ENCODE data around the genes LCE2B, SMCP, SPRR5, SPRR2E, SPRR2G, S100A6, S100A4 and NPR1.

CAGE:
- cytosol, long polyA minus RNA = no peak
- cytosol, long polyA plus RNA = no peak
- long polyA plus RNA = no peak
- nucleus, long polyA minus RNA = no peak
- nucleus, long polyA plus RNA = no peak
Observed at GRCh38 chr1:152685915-152686366, at the start of gene LCE2B. TSS of gene LCE2B (plus strand) at chr1:152686123.

DNA sequence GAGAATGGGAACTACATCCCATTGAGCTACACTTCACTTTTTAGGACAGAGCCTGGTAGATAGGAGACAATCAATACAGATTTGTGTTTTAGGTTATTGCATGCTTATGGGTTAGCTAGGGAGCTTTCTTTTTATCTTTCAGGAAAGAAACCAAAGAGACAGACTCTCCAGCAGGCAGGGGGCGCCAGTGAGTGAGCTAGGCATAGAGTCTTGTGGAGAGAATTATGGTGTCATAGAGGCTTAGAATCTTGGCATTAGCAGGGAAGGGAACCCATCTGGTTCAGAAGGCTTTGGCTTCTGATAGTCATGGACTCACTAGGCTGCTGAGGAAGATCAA lies at the start of gene SMCP:
SMCP (plus strand) TSS at position 283 of the 337 bp plus-strand sequence.
CAGE:
- cytosol, long polyA minus RNA = no peak
- cytosol, long polyA plus RNA = no peak
- long polyA plus RNA = no peak
- nucleus, long polyA minus RNA = no peak
- nucleus, long polyA plus RNA = no peak

CAGE:
- cytosol, long polyA minus RNA = no peak
- cytosol, long polyA plus RNA = no peak
- long polyA plus RNA = no peak
- nucleus, long polyA minus RNA = no peak
- nucleus, long polyA plus RNA = no peak
Observed at GRCh38 chr1:152947045-152947237, at the start of gene SPRR5. TSS of gene SPRR5 (plus strand) at chr1:152947206.

DNA sequence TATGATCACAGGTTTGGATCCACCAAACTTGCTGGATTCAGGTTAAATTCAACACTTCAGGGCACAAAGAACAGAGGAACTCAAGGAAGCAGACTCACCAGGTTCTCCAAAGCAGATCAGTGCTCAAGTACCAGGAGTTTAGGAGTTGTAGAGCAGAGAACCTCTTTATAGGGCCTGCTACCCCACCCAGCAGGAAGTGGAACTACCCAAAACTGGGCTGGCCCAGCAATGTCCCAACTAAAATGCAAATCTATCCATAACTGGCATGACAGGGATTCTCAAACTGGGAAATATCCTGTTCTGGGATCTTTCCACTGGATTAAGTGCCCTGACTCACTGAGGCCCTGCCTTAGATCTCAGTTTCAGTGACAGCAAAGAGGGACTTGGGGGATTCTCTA lies at the start of gene SPRR2E:
SPRR2E (minus strand) TSS at position 141 of the 398 bp plus-strand sequence.
CAGE:
- cytosol, long polyA minus RNA = no peak
- cytosol, long polyA plus RNA = no peak
- long polyA plus RNA = no peak
- nucleus, long polyA minus RNA = no peak
- nucleus, long polyA plus RNA = no peak

CAGE:
- cytosol, long polyA minus RNA = no peak
- cytosol, long polyA plus RNA = no peak
- long polyA plus RNA = no peak
- nucleus, long polyA minus RNA = no peak
- nucleus, long polyA plus RNA = no peak
Observed at GRCh38 chr1:153150659-153151095, at the start of gene SPRR2G. TSS of gene SPRR2G (minus strand) at chr1:153150890.

DNA sequence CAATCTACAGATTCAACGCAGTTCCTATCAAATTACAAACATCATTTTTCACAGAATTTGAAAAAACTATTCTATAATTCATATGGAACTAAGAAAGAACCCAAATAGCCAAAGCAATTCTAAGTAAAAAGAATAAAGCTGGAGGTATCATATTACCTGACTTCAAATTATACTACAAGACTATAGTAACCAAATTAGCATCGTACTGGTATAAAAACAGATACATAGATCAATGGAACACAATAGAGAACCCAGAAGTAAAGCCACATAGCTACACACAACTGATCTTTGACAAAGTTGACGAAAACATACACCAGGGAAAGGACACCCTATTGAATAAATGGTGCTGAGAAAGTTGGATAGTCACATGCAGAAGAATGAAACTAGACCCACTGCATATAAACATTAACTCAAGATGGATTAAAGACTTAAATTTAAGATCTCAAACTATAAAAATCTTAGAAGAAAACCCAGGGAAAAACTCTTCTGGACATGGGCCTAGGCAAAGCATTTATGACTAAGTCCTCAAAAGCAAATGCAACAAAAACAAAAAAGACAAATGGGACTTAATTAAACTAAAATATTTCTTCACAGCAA lies 13.9 kb downstream of the PGLYRP4 start:
CAGE:
- cytosol, long polyA minus RNA = no peak
- cytosol, long polyA plus RNA = no peak
- long polyA plus RNA = no peak
- nucleus, long polyA minus RNA = no peak
- nucleus, long polyA plus RNA = no peak

DNA sequence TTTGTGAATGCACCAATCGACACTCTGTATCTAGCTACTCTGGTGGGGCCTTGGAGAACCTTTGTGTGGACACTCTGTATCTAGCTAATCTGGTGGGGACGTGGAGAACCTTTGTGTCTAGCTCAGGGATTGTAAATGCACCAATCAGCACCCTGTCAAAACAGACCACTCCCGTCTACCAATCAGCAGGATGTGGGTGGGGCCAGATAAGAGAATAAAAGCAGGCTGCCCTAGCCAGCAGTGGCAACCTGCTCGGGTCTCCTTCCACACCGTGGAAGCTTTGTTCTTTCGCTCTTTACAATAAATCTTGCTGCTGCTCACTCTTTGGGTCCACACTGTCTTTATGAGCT lies 13.5 kb downstream of the S100A6 start:
CAGE:
- cytosol, long polyA minus RNA = no peak
- cytosol, long polyA plus RNA = no peak
- long polyA plus RNA = no peak
- nucleus, long polyA minus RNA = no peak
- nucleus, long polyA plus RNA = no peak

DNA sequence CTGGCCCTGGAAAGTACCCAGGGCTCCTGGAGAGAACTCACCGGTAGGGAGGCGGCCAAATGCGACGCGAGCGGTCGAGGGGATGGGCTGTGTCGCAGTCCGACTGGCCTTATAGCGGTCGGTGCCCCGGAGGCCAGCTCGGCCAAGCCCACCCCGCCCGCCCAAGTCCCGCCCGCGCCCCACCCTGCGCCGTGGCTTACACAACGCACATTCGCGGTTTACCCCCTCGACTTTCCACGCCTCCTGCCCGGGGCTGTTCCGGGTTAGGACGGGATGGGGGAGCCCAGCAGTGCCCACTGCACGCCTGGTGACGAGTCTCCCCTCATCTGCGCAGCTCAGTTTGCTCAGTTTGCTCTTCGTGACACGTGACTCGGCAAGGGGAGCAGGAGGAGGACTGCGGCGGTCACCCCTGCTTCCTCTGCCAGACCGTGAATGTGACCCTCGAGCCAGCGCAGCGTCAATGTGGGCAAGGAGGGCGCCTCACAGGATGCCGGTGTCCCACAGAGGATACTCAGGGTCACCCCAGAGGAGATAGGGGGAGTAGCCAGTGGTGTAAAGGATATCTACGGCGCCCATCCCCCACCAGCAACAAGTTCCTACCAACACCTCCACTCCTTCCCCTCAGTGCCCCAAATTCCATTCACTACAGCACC lies at the start of gene S100A6:
S100A6 (minus strand) TSS at position 84 of the 653 bp plus-strand sequence.
CAGE:
- cytosol, long polyA minus RNA = start-site peak on the minus strand centred at position 92 of the sequence, 27 bp wide, 1,196 reads
- cytosol, long polyA plus RNA = no peak
- long polyA plus RNA = no peak
- nucleus, long polyA minus RNA = no peak
- nucleus, long polyA plus RNA = no peak

CAGE:
- cytosol, long polyA minus RNA = no peak
- cytosol, long polyA plus RNA = no peak
- long polyA plus RNA = no peak
- nucleus, long polyA minus RNA = no peak
- nucleus, long polyA plus RNA = no peak
Observed at GRCh38 chr1:153536712-153537165, 948 bp upstream of the S100A6 start.

CAGE:
- cytosol, long polyA minus RNA = start-site peak on the minus strand at chr1:153545805-153545810, 51 reads
- cytosol, long polyA plus RNA = no peak
- long polyA plus RNA = no peak
- nucleus, long polyA minus RNA = no peak
- nucleus, long polyA plus RNA = no peak
Observed at GRCh38 chr1:153545475-153546226, at the start of gene S100A4. TSS of gene S100A4 (minus strand) at chr1:153545806.

GRCh38 chr1:153566125-153566999 lies 718 bp upstream of the S100A2 start:
CAGE:
- cytosol, long polyA minus RNA = no peak
- cytosol, long polyA plus RNA = no peak
- long polyA plus RNA = no peak
- nucleus, long polyA minus RNA = no peak
- nucleus, long polyA plus RNA = no peak

DNA sequence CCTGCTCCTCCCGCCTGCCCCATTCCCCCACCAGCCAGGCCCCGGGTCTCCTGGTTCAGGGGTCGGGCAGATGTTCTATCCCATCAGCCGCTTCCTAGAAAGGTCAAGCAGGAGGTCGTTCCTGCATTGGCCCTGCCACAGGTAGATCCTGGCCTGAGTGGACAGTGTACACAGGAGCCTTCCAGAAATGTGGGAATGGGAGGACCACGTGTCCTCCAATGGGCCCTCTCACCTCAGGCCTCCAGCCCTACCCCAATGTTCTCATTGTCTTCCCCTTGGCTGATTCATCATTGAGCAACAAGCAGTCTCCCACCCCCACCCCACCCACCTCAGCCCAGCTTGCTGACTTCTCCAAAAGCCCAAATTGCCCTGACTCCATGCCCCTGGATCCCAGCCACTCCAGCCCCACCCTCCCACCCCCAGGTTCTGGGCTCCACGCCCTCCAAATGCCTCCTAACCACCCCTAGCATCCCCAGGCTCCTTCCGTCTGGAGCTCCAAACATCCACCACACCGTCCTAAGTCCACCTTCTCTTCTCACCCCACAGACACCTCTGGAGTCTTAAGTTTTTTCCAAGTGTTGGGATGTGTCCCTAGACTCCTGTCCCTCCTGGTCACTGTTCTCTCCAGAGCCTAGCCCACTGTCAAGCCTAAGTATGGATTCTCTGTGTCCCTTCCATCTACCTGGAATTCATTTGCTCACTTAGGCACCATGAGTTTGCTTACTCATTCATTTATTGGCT lies 1.9 kb downstream of the S100A16 start:
CAGE:
- cytosol, long polyA minus RNA = no peak
- cytosol, long polyA plus RNA = no peak
- long polyA plus RNA = no peak
- nucleus, long polyA minus RNA = no peak
- nucleus, long polyA plus RNA = no peak

GRCh38 chr1:153662006-153662869 lies 3.7 kb downstream of the SNAPIN start:
CAGE:
- cytosol, long polyA minus RNA = no peak
- cytosol, long polyA plus RNA = no peak
- long polyA plus RNA = no peak
- nucleus, long polyA minus RNA = no peak
- nucleus, long polyA plus RNA = no peak

GRCh38 chr1:153678075-153679097 lies at the start of gene NPR1:
TSS of gene NPR1 (plus strand) at chr1:153678688.
CAGE:
- cytosol, long polyA minus RNA = no peak
- cytosol, long polyA plus RNA = no peak
- long polyA plus RNA = no peak
- nucleus, long polyA minus RNA = no peak
- nucleus, long polyA plus RNA = no peak

GRCh38 chr1:153686773-153687434 lies 8.4 kb downstream of the NPR1 start:
CAGE:
- cytosol, long polyA minus RNA = no peak
- cytosol, long polyA plus RNA = no peak
- long polyA plus RNA = no peak
- nucleus, long polyA minus RNA = no peak
- nucleus, long polyA plus RNA = no peak

GRCh38 chr1:153746823-153747450 lies 19.1 kb downstream of the INTS3 start:
CAGE:
- cytosol, long polyA minus RNA = no peak
- cytosol, long polyA plus RNA = no peak
- long polyA plus RNA = no peak
- nucleus, long polyA minus RNA = no peak
- nucleus, long polyA plus RNA = no peak

DNA sequence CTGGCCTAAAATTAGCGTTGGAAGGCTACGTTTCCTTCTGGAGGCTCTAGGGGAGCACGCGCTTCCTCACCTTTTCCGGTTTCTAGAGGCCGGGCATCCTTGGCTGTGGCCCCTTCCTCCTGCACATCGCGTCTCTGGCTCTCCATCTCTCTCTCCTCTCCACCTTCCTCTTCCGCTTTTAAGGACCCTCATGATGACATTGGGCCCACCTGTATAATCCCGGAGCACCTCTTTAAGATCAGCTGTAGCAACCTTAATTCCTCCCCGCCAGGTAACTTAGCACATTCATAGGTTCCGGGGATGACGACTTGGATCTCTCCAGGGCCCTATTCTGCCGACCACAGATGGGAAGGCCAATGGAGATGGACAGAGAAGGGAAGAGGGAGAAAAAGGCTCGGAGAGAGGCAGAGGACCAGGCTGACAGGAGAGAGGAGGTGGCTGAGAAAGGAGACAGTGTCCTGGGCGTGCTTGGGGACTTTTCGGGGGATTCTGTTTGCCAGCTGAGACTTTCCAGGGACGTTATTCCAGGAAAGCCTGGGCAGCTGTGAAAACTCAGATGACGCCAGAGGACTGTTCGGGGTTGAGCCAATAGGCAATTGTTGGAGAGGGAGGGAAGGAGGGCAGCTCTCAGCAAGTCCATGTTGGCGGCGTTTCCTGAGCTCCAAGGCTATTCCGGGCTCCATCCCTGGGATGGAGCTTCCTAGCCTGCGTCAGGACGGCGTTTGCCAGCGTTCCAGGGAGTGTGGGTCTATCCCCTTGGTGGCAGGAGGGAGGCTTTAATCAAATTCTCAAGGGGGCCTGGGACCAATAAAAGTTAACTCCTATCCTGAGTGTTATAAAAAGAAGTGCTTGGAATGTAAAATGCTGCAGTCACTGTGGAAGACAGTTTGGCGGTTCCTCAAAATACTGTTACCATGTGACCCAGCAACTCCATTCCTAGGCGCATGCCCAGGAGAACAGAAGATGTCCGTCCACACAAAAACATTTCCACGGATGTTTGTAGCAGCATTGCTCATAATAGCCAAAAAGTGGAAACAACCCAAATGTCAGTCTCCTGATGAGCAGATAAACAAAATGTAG lies 15.0 kb downstream of the SLC27A3 start:
CAGE:
- cytosol, long polyA minus RNA = no peak
- cytosol, long polyA plus RNA = no peak
- long polyA plus RNA = no peak
- nucleus, long polyA minus RNA = no peak
- nucleus, long polyA plus RNA = no peak

DNA sequence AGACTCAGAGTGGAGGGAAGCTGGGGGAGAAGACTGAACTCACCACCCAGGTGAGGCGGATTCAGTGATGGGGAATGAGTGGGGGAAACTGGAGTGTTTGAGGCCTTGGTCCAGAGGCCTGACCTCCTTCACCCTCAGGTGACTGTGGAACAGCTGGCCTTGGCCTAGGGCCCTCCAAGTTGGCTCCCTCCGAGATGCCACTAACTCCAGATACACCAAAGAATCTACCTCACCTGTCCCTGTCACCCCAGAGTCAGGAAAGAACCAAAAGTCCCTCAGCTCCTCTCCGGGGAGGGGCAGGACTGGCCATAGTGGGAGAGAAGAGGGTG lies 27.3 kb downstream of the SLC27A3 start:
CAGE:
- cytosol, long polyA minus RNA = no peak
- cytosol, long polyA plus RNA = no peak
- long polyA plus RNA = no peak
- nucleus, long polyA minus RNA = no peak
- nucleus, long polyA plus RNA = no peak

GRCh38 chr1:153804421-153804692 lies 29.1 kb downstream of the SLC27A3 start:
CAGE:
- cytosol, long polyA minus RNA = no peak
- cytosol, long polyA plus RNA = no peak
- long polyA plus RNA = no peak
- nucleus, long polyA minus RNA = no peak
- nucleus, long polyA plus RNA = no peak

DNA sequence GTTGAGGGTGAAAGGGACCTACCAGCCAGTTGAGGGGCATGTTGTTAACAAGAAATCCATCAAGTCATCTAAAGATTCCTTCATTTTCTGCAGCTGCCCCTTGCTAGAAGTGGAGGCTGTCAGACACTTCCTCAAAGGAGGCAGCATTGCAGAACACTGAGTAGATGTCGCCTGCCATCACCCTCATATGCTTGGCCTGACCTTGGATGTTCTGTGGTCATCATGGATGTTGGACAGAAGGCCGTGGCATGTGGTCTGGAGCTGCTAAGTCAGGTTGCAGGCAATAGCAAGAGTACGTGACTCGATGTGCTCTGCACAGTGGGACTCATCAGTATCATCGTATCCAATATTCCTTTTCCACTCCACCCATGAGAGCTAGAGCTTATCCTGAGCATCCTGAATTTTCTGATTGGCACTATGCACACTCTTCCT lies 70.6 kb downstream of the GATAD2B start:
CAGE:
- cytosol, long polyA minus RNA = no peak
- cytosol, long polyA plus RNA = no peak
- long polyA plus RNA = no peak
- nucleus, long polyA minus RNA = no peak
- nucleus, long polyA plus RNA = no peak